Mesenchymal stem cell of adipose (primary cell): ENCODE measurements around a stretch of chr2.

DNA sequence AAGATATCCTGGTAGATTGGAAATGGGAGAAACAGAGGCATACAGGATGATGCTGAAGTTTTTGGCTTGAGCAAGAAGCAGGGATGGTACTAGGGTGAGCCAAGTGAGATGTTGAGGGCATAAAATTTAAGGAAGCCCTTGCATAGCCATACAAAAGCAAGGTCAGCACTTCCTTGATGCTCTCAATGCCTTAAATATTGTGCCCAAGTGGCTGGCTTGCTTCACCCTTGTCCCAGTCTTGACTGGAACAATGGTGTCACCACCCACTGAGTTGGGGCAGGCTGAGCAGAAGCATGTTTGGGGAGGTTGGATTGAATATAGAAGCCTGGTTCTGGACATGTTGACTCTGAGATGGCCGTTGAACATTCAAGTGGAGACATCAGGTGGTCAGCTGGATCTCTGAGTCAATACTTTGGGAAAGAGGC lies 43.2 kb upstream of the HNMT start:
- CAGE, long polyA plus RNA = no peak

DNA sequence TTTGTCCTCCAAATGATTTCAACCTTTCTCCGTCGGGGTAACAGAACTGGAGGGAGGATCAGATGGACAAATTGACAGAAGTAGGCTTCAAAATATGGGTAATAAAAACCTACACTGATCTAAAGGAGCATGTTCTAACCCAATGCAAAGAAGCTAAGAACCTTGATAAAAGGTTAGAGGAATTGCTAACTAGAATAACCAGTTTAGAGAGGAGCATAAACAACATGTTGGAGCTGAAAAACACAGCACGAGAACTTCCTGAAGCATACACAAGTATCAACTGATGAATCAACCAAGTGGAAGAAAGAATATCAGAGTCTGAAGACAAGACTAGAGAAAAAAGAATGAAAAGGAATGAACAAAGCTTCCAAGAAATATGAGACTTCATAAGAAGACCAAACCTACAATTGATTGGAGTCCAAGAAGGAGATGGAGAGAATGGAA lies 28.9 kb downstream of the HNMT start:
- CAGE, long polyA plus RNA = no peak

DNA sequence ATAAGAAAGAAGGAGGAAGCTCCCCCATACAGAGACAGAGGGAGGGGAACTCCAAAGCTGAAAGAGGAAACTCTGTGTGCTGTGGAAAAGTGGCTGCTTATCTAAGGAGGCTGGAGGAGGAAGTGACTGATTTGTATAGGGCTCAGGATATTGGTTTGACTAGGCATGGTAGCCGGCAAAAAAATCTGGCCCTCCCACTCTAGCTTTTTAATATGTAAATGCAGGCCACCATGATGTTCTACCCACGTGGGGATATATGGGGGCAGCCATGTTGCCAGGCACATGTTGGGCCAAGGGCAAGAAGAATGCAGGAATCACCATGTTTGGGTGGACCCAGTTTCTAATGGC lies 64.3 kb downstream of the HNMT start:
- CAGE, long polyA plus RNA = no peak

DNA sequence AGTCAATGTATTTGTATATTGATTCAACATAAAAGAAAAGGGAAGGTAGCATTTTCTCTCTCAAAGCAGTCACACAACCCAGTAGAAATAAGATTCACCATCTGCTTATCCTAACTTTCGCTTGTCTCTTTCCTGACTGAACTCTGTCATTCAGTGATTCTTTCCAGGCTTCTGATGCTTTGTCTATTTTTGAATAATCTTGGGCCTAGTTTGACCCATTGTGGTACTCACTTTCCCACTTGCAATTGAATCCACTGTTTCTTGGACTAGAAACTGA lies 1.2 kb downstream of the SPOPL start:
- CAGE, long polyA plus RNA = no peak

DNA sequence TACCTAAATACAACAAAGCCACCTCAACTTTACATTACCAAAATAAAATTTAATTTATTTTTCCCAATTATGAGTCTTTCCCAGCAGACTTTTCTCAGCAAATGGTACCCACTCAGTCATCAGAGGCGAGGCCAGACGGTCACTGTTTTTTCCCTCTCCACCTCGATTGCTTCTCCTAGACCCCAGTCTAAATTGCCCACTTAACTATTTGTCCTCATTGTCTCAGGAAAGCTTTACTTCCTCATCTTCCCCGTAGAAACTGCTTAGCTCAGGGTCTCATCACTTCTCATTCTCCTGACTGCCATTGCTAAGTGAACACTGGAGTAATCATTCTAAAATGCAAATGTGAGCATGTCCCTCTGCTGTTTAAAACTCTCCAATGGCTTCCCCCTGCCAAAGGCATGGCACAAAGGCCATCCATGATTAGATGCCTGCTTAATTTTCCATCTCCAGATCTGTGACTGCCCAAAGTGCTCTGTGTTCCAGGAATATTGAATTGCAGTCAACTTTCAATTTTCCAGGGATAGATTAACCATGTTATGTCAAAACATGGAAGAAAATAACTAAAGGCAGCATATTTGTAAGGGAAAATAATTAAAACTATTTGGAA lies 1345.0 kb downstream of the LRP1B start:
- CAGE, long polyA plus RNA = no peak

DNA sequence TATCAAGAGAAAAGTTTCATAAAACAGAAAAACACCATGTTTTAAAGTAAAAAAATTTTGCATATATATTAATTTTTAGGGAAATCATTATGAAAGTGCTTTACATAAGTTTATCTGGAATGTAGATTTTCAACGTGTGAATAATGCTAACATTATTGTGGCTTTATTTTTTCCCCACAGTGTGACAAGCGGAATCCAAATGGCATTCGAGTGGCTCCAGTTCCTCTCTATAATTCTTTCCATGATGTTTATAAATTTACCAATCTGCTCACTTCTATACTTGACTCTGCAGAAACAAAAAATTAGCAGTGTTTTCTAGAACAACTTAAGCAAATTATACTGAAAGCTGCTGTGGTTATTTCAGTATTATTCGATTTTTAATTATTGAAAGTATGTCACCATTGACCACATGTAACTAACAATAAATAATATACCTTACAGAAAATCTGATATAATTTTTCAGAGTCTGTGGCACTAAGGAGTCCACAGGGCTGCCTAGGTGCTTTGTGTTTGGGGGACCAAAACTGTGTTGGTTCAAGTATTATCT lies 87.3 kb upstream of the ARHGAP15 start:
- CAGE, long polyA plus RNA = no peak

DNA sequence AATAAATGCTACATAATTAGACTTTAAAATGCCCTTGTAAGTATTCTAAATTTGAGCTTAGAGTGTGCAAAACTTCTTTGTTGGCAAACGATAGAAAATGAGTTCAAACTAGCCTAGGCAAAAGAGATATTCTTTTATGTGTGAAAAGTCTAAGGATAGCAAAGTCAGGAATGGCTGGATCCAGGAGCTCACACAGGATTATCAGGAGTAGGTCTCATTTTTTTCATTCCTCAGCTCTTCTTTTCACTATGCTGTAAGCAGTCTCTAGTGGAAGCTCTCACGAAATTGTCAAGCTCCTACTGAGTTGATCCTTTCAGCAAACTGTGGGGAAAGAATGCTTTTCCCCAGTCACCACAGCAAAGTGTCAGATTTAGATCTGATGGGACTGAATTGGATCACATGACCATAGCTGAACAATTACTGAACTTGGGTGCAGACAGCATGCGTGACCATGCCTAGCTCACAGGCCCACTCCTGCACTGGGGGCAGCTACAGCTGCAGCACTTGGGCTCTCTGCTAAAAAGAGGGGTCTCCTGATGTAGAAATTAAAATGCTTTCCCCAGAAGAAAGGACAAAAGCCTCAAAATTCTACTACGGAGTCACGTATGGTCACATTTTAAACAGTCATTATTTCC lies 3.1 kb downstream of the ARHGAP15 start:
- CAGE, long polyA plus RNA = no peak

DNA sequence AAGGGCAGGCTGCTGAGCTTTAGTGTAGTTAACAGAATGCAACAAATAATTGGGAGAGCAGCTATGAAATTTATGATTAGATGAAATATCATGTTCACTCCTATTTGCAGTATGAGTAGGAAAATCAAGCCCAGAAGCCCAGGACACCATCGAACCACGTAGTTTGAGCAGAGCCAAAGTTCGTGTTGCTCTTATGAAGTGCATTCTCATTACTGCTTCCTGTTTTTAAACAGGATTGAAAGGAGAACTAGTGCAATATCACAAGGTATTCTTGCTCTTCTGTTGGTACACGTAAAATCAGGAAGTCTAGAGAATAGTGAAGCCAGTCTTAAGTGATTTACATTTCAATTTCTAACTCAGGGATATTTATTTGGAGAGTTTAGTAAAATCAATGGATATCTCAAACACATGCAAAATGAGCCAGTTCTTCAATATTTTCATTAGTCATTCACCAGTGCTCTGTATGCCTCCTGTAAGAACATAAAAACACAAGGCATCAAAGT lies 21.1 kb downstream of the ARHGAP15 start:
- CAGE, long polyA plus RNA = no peak

DNA sequence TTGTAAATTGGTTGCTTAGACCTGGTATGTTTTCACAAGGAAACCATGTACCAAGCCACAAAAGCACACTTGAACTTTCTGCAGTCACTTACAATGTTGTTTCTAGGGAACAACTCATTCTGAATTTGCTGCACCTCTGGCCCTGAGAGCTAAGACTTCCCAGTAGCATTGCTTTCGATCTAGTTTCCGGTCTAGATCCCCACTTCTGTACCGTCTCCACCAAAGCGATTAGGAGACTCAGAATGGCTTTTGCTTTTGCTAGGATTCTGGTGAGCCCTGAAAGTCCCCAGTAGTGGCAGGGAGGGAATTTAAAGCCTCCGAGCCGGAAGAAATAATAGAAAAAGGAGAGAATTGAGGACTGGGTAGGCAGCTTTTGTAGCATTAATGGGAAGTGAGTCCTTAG lies 313.0 kb downstream of the ARHGAP15 start:
- CAGE, long polyA plus RNA = no peak

GRCh38 chr2:143473423-143473793 lies 344.2 kb downstream of the ARHGAP15 start:
- CAGE, long polyA plus RNA = no peak

- CAGE, long polyA plus RNA = no peak
These were observed 396.4 kb downstream of the ARHGAP15 start for GRCh38 chr2:143525575-143525982.

GRCh38 chr2:143942651-143942983 lies 389.7 kb downstream of the GTDC1 start:
- CAGE, long polyA plus RNA = no peak

GRCh38 chr2:144380935-144381930 lies 48.9 kb upstream of the GTDC1 start:
- CAGE, long polyA plus RNA = no peak

DNA sequence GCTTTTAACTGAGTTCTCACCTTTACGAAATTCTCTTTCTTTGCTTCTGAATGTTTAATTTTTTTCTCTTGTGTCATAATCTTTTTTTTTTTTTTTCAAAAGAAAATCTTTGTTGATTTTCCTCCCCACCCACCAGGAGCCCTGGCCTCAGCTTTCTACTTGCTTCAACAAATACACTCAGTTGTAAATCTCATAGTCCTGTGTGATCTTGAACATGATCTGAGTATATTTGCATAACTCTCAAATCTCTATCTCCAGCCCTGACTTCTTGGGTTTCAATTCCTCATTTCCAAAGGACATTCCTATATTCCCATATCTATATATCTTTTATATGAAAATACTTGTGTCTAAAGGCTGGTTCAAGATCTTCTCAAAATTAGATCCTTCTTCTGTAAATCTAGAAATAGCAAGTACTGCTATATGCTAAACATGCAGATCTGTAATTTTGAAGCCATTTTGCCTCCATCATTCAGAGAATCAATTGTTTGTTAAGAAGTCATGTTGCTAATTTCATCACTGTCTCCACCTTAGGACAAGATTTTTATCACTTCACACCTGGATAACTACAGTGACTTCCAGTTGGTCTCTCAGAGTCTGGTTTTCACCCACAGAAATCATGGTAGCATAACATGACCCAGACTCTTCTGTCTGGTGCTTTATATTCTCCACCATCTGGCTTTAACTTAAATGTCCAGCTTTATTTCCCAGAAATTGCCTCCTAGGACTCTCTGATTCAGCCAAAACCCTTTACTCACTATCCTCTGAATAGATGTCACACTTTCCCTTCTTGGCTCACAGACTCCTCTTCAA lies 89.5 kb upstream of the GTDC1 start:
- CAGE, long polyA plus RNA = no peak

DNA sequence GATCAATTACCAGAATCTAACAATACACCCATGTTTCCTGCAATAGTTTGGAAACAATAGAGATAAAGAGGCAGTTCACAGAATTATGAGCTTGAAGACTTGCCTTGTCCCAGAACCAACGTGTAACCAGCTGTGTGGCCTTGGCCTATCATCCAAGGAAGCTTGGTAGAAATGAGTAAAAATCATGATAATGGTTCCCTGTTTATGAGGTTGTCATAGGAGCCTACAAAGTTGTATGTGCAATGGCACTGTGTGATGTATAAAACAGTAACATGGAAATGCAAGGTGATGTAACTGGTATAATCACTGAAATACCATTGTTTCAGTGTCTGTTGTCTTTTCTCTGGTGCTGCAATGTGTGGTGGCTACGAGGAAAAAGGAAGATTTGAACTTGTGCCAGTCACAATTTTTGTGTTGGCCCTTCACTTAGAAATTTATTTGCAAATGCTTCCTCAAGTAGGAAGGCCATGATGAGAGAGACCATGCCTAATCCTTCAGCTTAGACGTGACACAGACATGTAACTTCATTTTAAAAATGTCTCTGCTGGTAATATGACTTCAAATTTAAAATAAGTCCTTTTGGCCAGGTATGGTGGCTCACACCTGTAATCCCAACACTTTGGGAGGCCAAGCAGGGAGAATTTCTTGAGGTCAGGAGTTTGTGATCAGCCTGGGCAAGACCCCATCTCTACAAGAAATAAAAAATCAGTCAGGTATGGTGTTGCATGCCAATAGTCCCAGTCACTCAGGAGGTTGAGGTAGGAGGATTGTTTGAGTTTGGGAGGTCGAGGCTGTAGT lies 85.0 kb downstream of the ZEB2 start:
- CAGE, long polyA plus RNA = no peak

GRCh38 chr2:144455804-144456490 lies 64.0 kb downstream of the ZEB2 start:
- CAGE, long polyA plus RNA = no peak

DNA sequence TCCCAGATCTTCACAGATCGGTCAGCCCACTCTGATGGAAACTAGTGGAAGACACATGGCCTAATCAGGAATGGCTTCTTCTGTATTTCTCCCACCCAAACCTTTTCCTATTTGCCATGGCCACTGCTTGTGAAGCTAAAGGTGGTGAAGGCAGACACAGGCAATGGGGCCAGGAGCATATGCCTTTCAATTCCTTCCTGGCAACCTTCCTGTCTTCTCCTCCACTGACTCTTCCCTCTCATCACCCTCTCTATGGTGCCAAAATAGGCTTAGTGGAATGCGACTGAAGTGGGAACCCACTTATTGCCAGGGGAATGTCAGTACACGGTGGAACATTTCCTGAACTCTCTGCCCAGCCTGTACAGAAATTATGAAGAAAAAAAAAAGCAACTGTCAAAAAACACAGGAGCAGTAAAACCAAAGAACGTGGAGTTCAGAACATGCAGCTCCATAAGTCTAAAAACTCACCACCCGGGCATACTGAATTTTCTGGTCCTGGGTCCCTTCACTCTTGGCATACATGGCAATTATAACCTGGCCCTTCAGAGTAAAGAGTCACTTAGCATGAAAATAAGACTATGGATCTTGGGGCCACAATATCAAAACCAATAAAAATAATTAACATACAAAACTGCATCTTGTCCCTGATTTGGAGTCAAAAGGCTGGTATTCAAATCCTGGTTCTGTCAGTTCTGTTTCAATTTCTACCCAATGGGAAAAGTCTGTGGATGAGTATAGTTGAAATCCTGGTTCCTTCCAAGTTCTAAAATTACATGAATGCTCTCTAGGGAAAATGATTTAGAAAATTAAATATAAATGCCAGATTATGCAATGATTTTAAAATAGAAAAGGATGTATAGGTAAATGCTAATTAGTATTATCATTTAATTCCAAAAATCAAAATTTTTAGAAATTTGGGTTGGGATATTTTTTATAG lies 35.2 kb downstream of the ZEB2 start:
- CAGE, long polyA plus RNA = no peak

- CAGE, long polyA plus RNA = no peak
These were observed 31.3 kb downstream of the ZEB2 start for GRCh38 chr2:144488654-144488979.

DNA sequence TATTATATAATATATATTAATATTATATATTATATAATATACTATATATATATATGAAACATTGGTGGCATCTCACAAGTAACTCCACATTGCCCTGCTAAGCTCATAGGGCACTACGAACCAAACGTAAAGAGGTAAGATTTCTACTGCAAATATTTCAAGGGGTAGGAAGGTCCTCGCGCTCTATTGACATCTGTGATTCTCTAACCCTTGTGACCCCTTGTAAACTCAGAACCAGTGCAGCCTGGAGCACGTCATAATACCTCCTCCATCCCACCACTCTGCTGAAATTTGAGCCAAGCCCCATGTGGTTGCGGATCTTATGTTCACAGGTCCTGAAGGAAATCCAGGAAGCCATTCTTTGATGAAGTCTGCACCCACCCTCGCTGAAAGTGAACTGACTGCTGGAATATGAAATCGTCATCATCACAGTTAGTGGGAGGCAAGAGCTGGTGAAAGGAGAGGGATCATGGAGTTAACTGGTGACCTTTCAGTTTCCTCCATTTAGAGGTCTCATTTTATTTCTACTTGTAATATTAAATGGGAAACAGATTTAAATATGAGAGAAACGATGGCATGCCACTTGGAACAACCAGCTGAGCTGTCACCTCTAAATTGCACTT lies 21.7 kb downstream of the ZEB2 start:
- CAGE, long polyA plus RNA = no peak

DNA sequence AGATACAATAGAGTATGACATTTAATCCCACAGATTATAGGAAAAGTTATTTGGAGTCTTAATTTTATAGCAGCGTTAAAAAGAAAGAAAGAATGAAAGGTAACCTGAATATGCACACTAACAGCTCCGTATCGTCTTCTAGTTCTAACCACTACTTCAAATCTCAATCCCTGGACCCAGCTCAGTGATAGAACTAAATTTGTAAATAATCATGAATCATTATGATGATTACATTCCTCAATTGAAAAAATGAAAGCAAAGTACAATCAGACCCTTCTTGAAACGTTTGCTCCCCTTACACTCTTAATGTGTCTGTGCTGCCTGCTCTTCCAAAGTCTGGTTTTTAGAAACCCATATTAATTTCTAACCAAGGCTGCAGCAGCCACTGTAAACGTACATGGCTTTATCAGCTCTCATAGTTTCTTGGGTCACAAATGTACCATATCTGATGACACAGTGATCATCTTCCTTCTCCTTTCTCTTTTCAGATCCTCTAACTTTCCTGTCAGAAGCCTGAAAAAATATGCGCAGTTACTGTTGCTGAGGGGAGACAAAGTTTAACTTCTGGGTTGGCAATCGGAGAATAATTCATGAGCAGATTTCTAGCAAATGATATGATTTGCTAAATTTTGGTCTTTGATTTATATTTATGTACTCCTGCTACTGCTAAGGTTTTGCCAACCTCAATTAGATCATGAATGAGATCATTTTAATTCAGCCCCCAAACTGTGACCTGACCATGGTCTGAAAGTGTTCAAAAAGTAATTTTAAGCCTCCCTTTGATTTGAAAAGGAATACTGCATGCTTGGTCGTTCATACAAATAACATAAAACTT lies 12.4 kb downstream of the ZEB2 start:
- CAGE, long polyA plus RNA = no peak